ENCODE measurements around a stretch of chr14.

DNA sequence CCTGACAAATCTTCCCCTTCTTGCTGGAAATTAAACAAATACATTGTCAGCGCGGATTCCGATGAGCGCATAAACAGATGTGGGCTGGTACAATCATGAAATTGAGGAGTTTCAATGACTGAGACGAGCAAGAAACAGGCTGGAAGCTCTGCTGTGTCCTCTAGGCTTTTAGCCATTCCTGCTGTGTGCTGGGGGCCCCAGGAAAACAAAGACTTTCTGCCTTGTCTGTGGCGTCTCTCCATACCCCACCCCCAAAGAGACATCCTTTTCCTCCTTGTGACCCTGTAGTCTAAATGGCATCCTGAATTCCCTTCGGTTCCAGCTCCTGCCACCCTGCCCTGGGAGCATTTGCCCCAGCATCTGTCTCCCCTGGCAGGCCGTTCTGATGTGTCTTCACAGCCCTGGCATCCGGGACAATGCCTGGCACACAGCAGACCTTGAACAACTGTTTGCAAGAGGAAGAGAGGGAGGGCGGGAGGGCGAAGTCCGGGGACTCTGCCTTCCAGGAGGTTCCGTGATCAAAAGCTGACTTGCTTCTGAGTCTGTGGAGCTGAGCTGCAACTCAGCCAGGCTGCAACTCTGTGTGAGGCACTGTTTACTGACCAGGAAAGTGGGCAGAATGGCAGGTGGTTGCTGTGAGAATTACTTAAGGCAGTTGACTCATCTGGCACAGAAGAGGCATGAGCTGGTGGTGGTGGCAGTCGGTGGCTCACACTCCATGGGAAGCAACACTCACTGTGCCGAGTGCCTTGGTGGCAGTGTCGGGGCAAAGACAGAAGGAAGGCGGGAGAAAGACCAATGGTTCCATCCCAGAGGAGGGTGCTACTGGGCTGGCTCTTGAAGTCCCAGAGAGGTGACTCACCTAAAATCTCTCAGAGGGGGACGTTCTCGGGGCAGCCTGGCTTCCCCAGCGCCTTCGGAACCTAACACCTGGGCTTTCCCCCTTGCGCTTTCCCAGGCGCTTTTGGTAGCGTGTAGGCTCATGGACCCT lies 61.2 kb upstream of the DLK1 start:
- RRBS = 9% methylated on average over 1 of the region's 24 CpGs

- RRBS = 15% methylated on average over 7 of the region's 32 CpGs
Observed at GRCh38 chr14:100677490-100678572, 48.9 kb upstream of the DLK1 start.

DNA sequence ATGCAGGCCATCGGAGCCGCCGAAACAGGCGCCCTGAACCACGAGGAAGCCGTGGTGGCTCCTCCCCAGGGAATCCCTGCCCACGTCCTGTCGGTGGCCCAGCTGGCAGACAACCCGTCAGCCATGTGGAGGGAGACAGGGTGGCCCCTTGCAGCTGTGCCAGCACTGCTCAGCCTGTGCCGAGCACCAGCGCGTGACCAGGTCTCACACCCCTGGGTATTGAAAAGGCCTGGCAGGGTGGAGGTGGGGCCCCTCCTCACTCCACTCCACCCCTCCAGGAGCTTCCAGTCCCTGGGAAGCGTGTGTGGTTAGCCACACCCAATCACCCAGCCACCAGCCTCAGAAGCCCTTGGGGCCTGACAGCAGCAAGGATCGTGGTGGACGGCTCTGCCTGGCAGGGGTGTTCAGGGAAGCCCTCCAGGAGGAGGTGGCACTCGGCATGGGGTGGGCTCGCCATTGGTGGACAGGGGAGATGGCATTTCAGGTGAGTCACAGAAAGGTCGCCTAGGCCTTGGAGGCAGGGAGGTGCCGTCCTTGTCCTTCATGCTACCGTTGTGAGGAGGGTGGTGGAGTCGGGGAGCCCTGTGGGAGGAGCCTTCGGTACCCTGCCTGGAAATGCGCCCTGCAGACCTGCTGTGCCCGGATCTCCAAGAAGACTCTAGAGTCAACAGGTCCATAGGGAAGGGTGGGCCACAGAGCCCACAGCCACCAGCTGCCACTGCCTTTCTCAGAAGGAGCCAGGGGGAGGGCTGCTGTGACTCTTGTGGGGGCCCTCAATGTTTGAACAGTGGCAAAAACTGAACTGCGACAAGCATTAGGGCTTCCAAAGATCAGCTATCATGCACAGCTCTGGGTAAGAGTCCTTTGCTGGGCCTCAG lies 12.2 kb upstream of the DLK1 start:
- RRBS = no CpG with 5 or more reads among the region's 25 CpGs

GRCh38 chr14:100828988-100829958 lies 74.2 kb downstream of the RTL1 start:
- RRBS = no CpG with 5 or more reads among the region's 11 CpGs

GRCh38 chr14:100830395-100831037 lies 73.0 kb downstream of the RTL1 start:
- RRBS = no CpG with 5 or more reads among the region's 9 CpGs

- RRBS = no CpG with 5 or more reads among the region's 10 CpGs
Observed at GRCh38 chr14:100847695-100848273, 55.7 kb downstream of the RTL1 start.

DNA sequence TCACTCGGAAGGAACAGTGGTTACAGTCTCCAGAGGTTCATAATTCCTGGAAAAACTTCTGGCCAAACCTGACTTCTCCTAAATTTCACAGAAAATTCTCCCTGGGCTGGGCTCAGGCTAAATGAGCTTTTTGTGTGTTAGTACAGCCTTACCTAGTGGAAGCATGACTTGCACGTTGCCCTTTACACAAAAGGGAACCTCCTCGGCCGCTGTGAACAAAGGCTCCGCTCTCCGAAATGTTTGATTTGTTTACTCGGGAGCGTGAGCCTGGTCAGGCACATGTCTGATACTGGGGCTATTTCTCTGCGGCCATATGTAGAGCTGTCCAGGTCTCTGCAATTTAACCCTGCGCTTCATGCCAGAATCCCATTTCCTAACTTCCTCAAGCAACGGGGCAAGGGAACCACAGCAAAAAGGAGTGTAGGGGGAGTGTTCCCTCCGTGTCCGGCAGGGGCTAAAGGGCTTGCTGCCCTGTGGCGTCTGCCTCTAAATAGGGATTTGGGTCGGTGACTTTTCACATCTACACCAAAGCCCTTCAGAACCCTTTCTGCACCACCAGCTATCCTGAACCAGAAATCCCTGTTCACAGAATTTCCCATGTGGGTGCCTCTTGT lies 3.2 kb downstream of the RTL1 start:
- RRBS = no CpG with 5 or more reads among the region's 15 CpGs

GRCh38 chr14:100943164-100943623 lies 39.7 kb upstream of the RTL1 start:
- RRBS = no CpG with 5 or more reads among the region's 1 CpG

- RRBS = no CpG with 5 or more reads among the region's 3 CpGs
Observed at GRCh38 chr14:101279822-101280324, 376.4 kb upstream of the RTL1 start.

DNA sequence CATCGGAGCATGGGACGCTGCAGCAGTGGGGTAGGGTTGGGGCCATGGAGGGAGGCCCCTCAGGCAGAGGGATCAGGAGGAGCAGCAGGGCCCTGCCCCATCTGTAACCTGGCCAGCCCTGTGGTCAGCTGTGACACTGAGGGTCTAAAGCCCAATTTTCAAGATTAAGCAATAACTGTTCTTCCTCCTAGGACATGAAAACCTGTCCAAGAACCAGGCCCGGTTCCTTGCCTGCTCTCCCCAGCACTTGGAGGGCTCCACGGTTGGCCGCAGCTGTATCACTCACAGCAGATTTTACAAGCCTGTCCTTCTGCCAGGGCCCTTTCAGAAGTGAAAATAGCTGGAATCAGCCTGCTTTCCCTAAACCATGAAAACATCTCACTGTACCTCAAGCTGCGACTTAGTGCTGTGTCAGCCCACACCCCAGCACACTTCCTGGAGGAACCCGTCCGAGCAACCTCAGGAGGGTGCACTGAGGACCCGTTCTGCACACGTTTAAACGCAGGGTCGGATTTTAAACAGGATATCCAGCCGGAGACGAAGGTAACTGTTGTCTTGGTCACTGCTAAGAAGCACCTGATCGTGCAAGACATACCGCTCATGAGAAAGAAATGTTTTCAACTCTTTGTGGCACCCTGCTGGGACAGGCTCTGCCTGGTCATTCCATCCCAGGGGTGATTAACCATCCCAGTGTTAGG lies 402.1 kb upstream of the PPP2R5C start:
- RRBS = no CpG with 5 or more reads among the region's 16 CpGs

DNA sequence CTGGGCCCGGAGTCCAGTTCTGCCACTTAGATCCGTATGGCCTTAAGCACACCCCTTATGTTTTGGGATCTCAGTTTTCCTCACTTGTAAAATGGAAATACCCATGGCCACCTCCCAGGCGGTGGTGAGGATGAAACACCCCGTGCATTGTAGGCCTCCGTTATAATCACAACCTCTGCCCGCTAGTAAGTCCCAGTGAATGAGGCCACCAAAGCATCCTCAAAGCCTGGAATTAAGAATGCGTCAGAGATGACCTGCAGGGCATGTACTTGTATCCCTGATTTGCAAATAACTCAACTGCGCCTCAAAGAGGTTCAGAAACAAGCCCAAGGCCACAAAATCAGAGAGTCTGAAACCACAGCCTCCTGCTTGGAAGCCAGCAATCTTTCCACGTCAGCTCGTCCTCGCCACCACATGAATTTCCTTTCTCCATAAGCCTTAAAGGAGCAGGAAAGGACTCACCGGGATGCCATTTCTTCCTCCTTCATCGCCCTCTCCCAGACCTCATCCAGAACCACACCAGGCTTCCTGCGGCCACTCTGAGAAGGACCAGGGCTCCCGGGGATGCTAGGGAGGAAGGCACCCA lies 391.7 kb upstream of the PPP2R5C start:
- RRBS = 17% methylated on average over 4 of the region's 15 CpGs

DNA sequence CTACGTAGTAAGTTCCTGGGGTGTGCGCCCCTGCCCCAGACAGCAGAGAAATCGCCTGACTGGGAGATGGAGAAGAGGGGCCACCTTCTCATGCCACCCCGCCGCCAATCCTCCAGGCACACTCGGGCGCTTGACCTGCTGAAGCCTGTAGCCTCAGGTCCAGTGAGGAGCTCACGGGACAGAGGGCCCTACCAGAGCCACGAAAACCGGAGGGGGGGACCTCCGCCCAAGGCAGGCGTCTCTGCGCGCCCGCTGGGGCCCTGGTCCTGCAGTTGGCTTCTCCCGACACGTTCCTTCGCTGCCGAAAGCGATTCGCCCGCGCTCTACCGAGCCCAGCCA lies 202.1 kb upstream of the PPP2R5C start:
- RRBS = no CpG with 5 or more reads among the region's 24 CpGs

DNA sequence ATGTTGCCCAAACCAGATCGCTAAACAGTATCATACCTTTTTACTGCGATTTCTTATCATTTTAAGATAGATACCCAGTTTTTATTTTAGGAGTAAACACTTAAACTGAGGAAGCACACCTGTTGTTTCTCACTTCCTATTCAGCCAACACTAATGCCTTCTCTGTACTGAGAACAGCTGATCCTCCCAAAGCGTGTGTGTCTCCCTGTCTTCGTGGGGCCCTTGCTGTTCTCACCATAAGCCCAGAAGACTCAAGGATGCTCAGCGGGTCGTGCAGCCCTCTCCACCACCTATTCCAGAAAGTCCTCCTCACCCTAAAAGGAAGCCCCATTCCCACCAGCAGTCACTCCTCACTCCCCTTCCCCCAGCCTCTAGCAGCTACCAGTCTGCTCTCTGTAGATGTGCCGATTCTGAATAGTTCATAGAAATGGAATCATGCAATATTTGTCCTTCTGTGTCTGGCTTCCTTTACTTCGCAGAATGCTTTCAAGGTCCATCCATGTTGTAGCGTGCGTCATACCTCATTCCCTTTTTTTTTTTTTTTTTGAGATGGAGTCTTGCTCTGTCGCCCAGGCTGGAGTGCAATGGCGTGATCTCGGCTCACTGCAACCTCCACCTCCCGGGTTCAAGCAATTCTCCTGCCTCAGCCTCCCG lies 15.0 kb downstream of the PPP2R5C start:
- RRBS = no CpG with 5 or more reads among the region's 15 CpGs

- RRBS = no CpG with 5 or more reads among the region's 7 CpGs
Observed at GRCh38 chr14:101813225-101813912, 51.9 kb downstream of the PPP2R5C start.

GRCh38 chr14:101834359-101835005 lies 73.0 kb downstream of the PPP2R5C start:
- RRBS = no CpG with 5 or more reads among the region's 5 CpGs

DNA sequence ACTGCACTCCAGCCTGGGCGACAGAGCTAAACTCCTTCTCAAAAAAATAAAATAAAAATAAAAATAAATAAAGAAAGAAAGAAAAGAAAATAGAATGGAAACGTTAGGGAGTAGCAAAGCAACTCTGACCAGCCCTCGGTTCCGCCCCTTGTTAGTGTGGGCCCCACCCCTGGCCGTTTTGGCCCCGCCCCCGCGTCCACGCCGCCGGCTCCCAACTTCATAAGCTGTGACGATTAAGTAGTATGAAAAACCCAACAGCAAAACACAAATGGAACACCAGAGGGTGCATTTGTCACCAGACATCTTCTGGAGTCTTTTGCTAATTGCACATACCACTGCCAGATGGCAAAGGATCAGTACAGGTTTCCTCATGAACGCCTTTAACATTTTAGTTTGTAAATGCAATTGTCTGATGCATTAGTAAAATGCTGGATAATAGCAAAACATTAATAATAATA lies 23.8 kb downstream of the HSP90AA1 start:
- RRBS = no CpG with 5 or more reads among the region's 13 CpGs

DNA sequence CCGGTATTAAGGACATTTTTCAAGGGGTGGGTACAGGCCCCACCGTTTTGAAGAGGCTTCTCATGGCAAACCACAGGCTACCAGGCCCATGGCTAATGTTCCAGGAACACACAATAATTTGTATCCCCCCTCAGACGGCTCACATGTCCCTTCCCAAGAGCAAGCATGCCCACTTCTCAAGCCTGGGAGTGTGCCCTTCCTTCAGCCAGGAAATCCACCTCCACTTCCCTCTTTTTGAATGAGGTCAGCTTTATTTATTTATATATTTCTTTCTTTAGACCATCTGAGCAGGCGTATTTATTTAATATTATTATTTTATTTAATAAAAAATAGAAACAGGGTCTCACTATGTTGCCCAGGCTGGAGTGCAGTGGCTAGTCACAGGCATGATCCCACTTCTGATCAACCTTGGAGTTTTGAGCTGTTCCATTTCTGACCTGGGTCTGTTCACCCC lies 10.0 kb downstream of the HSP90AA1 start:
- RRBS = no CpG with 5 or more reads among the region's 4 CpGs

DNA sequence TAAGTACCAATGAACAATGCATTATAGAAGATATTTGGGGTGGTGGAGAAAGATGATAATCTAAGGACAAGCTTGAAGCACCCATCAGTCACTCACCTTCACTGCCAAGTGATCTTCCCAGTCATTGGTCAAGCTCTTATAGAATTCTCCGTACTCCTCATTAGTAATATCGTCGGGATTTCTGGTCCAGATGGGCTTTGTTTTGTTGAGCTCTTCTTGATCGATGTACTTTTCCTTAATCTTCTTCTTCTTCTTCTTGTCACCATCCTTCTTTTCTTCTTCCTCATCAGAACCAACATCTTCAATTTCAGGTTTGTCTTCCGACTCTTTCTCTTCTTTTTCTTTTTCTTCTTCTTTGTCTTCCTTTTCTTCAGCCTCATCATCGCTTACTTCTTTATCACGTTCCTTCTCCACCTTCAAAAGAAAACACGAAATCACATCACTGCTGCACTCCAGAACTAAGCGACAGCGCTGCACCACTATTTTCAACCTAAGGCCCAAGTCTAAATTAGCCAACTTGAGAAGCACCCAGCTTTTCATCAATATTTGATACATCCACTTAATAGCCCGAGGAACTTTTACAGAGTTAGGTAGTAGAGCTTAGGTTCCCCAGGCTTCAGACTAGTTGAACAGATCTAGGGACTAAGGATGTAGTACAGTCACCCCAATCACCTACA lies 2.1 kb downstream of the HSP90AA1 start:
- RRBS = no CpG with 5 or more reads among the region's 11 CpGs

DNA sequence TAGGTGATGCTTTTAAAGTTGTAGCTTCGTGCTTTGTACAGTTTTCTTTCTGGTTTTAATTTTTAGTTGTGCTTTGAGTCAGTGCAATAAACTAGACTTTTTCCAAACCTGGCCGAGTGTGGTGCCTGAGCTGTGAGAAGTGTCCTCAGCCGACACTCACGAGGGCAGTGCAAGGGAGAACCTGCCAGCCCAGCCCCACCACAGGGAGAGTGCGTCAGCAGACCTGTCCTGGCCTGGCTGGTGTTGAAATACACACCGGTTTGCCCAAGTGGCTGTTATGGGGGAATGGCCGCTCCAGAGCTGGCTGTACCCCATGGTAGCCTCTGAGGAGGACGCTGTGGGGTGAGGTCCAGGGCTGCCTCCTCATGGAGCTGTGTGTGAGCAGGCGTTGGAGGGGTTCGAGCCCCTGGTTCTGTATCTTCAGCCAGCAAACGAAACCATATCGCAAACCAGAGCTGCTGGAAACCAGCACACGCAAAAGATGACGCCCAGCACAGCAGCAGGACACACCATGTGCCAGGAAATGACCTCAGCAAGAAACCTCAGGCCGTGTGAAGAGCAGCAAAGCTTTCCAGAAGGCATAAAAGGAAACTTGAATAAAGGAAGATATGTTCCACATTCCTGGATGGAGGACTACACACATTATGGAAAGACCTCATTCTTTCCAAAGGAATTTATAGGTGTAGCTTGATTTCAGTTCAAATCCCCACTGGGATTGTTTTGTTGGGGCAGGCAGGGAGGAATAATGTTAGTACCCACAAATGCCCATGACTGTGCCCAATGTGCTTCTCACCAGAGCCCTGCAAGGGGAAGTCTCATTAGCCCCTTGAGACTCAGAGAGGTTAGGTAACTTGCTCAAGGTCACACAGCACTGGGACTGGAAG lies 9.3 kb downstream of the ANKRD9 start:
- RRBS = no CpG with 5 or more reads among the region's 15 CpGs

- RRBS = 2% methylated on average over 22 of the region's 47 CpGs
Observed at GRCh38 chr14:102508751-102509414, 693 bp downstream of the ANKRD9 start.

All from aortic smooth muscle cell (primary cell).